Esophagus muscularis mucosa (tissue), 4 donors: ENCODE results near the genes TRIM39 and FLOT1.

GRCh38 chr6:30110921-30112113 lies 1.6 kb downstream of the TRIM31 start:
- PRO-cap = no peak
- RAMPAGE, long total RNA, 4 experiments = no peak in any of the 4 experiments

DNA sequence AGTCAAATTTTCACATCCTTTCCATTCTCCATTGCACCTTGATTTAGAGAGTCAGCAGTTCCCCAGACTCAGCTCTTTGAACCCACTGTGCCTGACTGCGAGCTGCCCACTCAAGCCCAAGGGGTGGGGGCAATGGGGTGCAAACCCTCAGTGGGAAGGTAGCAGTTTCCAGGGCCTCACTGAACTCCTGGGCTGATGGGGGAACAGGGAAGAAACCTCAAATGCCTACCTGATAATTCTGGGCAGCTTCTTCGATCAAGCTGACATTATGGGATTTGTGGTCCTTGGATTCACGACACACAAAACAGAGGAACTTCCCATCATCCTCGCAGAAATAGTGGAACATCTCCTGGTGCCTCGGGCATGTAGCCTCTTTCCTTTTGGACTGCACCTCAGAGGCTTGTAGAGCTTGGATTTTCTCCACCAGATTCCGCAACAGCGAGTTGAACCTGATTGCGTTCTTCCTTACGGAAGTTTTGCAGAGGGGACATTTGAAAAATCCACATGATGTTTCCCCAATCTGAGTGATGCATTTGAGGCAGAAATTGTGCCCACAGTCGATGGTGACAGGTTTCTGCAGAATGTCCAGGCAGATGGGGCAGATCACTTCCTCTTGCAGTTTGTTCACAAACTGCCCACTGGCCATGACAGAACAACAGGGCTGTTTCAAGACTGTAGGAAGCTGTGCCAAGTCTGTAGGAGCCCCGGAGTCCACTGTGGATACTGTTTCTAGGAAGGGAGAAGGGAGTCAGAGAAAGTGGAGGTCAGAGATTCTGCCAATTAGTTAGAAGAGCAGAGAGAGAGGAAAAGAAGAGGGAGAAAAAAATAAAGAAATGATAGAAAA lies 508 bp downstream of the TRIM31 start:
- PRO-cap = no peak
- RAMPAGE, long total RNA, 4 experiments = no peak in any of the 4 experiments

DNA sequence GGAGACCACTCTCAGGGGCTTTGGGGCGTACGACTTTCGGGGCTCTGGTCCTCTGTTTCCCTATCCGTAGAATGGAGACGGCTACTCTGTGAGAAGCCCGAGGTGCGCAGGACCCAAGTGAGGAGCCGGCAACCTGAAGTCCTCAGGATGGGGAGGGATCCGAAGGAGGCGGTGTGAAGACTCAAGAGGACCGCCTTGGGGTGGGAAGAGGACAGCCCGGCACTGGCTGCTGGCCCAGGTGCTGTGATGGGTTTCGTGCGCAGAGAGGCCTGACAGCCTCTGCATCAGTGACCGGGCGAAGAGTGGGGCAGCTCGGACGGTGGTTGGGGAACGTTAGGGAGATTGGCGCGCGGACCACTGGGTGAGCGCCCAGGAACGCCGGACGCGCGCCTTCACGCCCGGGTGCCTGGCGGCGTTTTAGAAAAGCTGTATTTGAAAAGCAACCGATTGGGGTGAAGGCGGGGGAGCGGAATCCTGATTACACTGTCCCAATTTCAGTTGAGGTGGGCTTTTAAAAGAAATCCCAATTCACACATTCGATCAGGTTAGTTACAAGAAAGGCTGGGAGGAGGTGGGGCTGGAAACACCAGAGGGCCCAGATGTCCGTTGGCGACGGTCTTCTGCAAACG lies 8.7 kb upstream of the TRIM40 start:
- PRO-cap = no peak
- RAMPAGE, long total RNA, 4 experiments = no peak in any of the 4 experiments

GRCh38 chr6:30154696-30155128 lies 6.3 kb downstream of the TRIM10 start:
- PRO-cap = no peak
- RAMPAGE, long total RNA, 4 experiments = no peak in any of the 4 experiments

- PRO-cap = no peak
- RAMPAGE, long total RNA, 4 experiments = no peak in any of the 4 experiments
Observed at GRCh38 chr6:30206600-30207708, 6.3 kb downstream of the TRIM26 start.

- PRO-cap = no peak
- RAMPAGE, long total RNA, 4 experiments = no peak in any of the 4 experiments
Observed at GRCh38 chr6:30291750-30292742, 34.7 kb upstream of the TRIM39 start.

DNA sequence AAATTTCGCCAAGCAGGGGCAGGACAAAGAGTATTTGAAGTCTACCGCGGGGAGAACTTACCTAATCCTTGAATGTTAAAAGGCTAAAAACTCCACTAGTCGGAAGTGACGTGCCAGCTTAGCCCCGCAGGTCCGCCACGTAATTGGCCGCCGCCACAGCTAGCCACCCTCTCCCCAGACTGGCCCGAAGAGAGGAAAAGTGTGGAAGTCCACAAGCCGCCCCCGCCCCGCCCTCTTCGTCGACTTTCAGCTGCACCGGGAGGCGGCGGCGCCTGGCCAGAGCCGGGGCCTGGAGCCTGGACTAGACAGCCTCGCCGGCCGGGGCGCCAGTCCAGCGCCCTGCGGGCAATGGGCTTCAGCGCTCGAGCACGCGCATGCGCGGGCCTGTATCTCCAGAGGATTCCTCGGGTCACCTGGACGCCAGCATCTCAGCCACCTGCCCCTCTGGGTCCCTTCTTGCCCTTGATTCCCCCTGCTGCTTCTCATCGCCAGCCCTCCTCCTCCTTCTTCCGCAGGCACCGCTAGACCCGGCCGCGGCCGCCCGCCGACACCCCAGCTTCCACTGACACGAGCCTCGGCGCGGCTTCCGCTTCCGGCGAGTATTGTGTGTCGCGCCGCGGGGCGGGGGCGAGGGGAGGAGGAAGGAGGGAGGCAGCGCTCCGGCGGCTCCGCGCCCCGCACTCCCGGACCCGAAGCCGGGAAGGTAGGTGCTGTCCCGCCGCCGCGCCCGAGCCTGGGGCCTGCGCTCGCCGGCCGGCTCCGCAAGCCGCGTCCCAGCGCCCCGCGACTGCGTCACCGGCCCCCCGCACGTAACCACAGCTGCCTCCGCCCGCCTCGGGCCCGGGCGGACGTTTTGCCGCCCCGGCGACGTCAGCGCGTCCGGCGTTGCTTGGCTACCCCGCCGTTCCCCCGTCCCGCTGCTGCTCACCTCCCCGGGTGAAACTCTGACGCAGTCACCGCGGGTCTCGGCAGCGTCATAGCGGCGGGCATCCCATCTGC lies at the start of gene TRIM39:
Gene TRIM39 (plus strand): TSS at position 635 of the 999 bp plus-strand sequence.
- PRO-cap = bidirectional peak, plus-strand start at position 177 of the sequence, minus-strand start at position 59 of the sequence; bidirectional peak, plus-strand start at position 395 of the sequence, minus-strand start at position 350 of the sequence; bidirectional peak, plus-strand start at position 630 of the sequence, minus-strand start at position 564 of the sequence; bidirectional peak, plus-strand start at position 896 of the sequence, minus-strand start at position 789 of the sequence; bidirectional peak, plus-strand start at position 952 of the sequence, minus-strand start at position 946 of the sequence
- RAMPAGE, long total RNA, 4 experiments = no peak in any of the 4 experiments

GRCh38 chr6:30487651-30488083 lies 1.6 kb upstream of the HLA-E start:
- PRO-cap = no peak
- RAMPAGE, long total RNA, 4 experiments = no peak in any of the 4 experiments

DNA sequence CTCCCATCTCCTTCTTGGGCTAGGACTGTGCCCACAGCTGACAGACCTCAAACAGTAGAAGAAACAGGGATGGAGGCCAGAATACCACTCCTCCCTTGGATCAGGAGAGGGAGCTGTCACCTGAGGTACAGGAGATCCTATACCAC lies 1.1 kb downstream of the HLA-E start:
- PRO-cap = no peak
- RAMPAGE, long total RNA, 4 experiments = no peak in any of the 4 experiments

GRCh38 chr6:30491939-30493052 lies 3.0 kb downstream of the HLA-E start:
- PRO-cap = no peak
- RAMPAGE, long total RNA, 4 experiments = no peak in any of the 4 experiments

- PRO-cap = bidirectional peak, plus-strand start at chr6:30516266, minus-strand start at chr6:30516196
- RAMPAGE, long total RNA, 4 experiments = no peak in any of the 4 experiments
Observed at GRCh38 chr6:30515915-30516849, 26.9 kb downstream of the HLA-E start.

DNA sequence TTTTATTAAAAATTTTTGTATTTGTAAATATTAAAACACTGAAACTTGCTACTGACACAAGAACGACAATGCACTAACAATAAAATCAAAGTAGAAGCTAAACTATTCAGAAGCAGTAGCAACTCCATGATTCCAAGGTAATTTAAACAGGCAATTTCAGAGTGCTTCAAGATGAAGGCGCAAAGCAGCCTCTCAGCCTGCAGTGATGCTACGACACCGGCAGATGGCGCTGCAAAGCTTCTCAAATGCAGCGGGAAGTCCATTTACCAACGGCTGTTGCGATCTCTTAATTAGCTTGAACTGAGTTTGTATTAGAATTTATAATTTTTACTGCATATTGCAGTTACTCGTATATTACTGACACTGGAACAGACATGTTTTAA lies 14.9 kb downstream of the GNL1 start:
- PRO-cap = no peak
- RAMPAGE, long total RNA, 4 experiments = no peak in any of the 4 experiments

GRCh38 chr6:30571915-30572640 lies 836 bp downstream of the ABCF1 start:
- PRO-cap = no peak
- RAMPAGE, long total RNA, 4 experiments = no peak in any of the 4 experiments

- PRO-cap = no peak
- RAMPAGE, long total RNA, 4 experiments = no peak in any of the 4 experiments
Observed at GRCh38 chr6:30599536-30600311, 17.3 kb downstream of the PPP1R10 start.

- PRO-cap = no peak
- RAMPAGE, long total RNA, 4 experiments = no peak in any of the 4 experiments
Observed at GRCh38 chr6:30613849-30614273, 3.2 kb downstream of the PPP1R10 start.

DNA sequence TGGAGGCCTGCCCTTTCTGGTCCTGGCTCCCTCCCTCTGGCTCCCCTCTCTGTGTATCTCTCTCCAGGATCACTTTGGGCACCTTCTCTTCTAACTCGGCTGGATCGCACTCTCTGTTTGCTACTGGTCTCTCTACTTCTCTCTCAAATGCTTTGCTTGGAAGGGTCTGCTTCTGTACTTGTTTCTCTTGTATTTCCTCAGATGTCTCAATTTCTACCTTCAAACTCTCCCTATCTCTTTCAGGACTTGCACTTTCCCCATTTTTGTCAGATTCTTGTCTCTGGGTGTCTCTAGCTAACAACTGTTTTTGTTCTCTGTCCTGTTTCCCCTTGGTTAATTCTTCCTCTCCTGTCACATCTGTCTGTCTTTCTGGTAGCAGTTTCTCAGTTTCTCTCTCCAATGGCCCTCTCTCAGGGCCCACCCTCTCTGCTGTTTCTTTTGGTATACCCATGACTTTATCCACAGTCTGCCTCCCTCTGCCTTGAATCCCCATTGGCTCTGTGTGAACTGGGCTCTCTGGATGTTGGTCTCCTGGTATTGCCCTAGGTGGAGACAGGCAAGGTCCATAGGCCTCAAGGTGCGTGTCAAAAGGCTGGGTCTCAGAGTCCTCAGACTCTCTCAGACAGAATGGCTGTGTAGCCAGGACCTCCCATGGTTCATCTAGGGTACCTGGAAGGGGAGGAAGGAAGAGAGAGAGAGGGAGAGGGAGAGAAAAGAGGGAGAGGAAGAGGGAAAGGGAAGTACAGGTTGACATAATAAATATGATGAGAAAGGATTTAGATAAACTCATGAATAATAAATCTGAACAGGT lies 9.2 kb downstream of the MDC1 start:
- PRO-cap = no peak
- RAMPAGE, long total RNA, 4 experiments = no peak in any of the 4 experiments

DNA sequence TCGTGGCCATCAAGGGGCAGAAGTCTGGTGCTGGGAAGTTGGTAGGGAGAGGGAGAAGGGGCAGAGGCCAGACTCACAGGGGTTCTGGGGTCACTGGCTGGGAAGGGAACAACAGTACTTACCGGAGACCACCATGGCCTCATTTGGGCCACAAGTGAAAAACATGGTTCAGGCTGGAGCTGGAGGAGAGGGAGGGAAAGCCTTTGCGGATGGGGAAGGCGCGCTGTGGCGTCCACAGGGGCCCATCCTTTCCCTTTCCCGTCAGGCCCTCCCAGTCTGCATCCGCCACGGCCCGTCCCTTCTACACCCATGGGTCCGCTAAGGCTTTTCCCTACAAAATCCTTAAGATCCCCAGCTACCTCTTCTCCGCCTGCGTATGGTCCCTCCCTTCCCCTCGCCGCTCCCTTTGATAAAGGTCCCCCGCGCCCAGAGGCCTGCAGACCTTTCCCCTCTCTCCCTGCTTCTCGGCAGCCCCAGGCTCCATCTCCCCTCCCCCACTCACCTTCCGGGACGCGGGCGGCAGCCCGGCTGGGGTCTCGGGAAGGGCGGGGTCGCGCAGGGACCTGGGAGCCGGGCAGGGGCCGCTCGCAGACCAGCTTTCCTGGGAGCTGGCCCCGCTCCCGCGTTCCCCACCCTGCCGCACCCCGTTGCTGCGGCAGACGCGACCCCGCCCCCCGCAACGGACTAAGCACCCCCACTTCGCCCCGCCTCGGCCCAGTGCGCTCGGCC lies at the start of gene FLOT1:
Gene FLOT1 (minus strand): TSS at position 663 of the 729 bp plus-strand sequence.
- PRO-cap = bidirectional peak, plus-strand start at position 274 of the sequence, minus-strand start at position 227 of the sequence; bidirectional peak, plus-strand start outside the sequence, minus-strand start at position 661 of the sequence
- RAMPAGE, long total RNA, 4 experiments = start-site peak on the minus strand in 4 of 4 experiments, centred at positions 648 to 669 of the sequence, 459 to 1,301 reads per replicate

DNA sequence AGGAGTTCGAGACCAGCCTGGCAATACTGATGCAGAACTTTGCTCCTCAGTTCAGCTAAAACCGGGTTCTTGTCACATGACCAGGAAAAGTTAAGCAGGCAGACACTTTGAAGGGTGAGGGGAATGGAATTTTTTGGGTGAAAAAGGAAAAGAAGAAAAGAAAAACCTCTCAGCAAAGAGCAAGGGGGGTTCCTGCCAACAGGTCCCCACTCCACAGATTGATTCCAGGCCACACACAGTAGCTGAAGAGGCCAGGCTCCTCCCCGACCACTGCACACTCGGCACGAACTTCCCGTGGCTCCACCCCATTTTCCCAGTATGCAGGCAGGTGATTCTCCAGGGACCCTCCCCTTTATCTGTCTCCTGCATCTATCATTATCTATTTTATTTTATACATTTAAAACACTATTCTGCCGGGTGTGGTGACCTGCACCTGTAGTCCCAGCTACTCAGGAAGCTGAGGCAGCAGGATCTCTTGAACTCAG lies 43.7 kb upstream of the DDR1 start:
- PRO-cap = no peak
- RAMPAGE, long total RNA, 4 experiments = no peak in any of the 4 experiments

DNA sequence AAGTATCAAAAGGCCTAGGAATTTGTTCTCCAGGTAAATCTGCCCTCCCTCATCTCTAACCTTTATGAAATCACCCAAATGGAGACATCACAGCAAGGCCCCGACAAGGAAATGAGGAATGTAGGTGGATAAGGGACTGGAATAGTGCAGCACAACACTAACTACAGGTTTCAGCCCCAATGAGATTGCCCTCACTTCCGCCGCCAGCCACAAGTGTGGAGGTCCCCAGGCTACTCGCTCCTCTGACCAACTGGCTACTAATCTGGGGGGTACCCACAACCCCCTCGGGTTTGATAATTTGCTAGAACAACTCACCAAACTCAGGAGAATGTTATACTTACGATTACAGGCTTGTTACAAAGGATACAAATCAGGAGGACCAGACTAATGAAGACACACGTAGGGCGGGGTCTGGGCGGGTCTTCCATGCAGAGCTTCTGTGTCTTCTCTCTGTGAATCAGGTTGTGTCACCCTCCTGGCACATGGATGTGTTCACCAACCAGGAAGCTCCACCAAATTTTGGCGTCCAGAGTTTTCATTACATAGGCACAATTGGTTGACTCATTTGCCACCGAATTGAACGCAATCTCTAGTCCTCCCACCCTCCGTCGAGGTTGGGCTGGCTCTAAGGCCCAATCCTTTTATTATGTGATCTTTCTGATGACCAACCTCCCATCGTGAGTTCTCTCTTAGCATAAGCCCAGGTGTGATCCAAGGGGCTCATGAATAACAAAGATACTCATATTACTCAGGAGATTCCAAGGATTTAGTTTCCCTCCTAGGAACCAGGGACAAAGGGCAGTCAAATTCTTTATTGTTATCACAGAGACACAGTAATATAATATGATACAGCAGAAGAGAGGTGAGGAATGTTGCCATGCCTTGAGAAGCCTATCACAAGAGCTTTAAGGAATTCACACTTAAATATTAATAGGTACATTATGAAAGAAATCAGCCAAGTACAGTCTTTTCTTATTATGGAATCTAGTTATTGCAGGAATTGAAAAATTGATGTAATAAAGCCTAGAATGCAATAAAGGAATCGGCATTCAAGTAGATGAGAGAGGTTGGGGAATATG lies 36.4 kb upstream of the DDR1 start:
- PRO-cap = no peak
- RAMPAGE, long total RNA, 4 experiments = no peak in any of the 4 experiments

GRCh38 chr6:30914909-30916086 lies 1.3 kb downstream of the VARS2 start:
- PRO-cap = no peak
- RAMPAGE, long total RNA, 4 experiments = no peak in any of the 4 experiments